HepG2 (cell line): Measurements from ENCODE around the gene COL4A2.

- RRBS, 2 experiments: no CpG with 5 or more reads among the region's 4 CpGs
CAGE:
- cytosol, long polyA minus RNA: no peak
- cytosol, long polyA plus RNA: no peak
- long polyA plus RNA: no peak
- nucleus, long polyA minus RNA: no peak
- nucleus, long polyA plus RNA: no peak
These were observed 13.5 kb downstream of the COL4A1 start for GRCh38 chr13:110293452-110293913.

GRCh38 chr13:110303964-110304994 lies 2.7 kb downstream of the COL4A1 start:
- RRBS, 2 experiments: no CpG with 5 or more reads among the region's 8 CpGs
CAGE:
- cytosol, long polyA minus RNA: no peak
- cytosol, long polyA plus RNA: no peak
- long polyA plus RNA: no peak
- nucleus, long polyA minus RNA: no peak
- nucleus, long polyA plus RNA: no peak

GRCh38 chr13:110307220-110308061 lies at the start of gene COL4A2:
Gene COL4A2, plus strand, starts transcription at chr13:110307284.
- RRBS, 2 experiments: 44 to 50% methylated on average over 36 to 43 of the region's 93 CpGs
CAGE:
- cytosol, long polyA minus RNA: no peak
- cytosol, long polyA plus RNA: no peak
- long polyA plus RNA: no peak
- nucleus, long polyA minus RNA: no peak
- nucleus, long polyA plus RNA: no peak

- RRBS, 2 experiments: no CpG with 5 or more reads among the region's 20 CpGs
CAGE:
- cytosol, long polyA minus RNA: no peak
- cytosol, long polyA plus RNA: no peak
- long polyA plus RNA: no peak
- nucleus, long polyA minus RNA: no peak
- nucleus, long polyA plus RNA: no peak
These were observed 64.7 kb downstream of the COL4A2 start for GRCh38 chr13:110371504-110372505.

GRCh38 chr13:110392168-110392821 lies 85.2 kb downstream of the COL4A2 start:
- RRBS, 2 experiments: no CpG with 5 or more reads among the region's 10 CpGs
CAGE:
- cytosol, long polyA minus RNA: no peak
- cytosol, long polyA plus RNA: no peak
- long polyA plus RNA: no peak
- nucleus, long polyA minus RNA: no peak
- nucleus, long polyA plus RNA: no peak

DNA sequence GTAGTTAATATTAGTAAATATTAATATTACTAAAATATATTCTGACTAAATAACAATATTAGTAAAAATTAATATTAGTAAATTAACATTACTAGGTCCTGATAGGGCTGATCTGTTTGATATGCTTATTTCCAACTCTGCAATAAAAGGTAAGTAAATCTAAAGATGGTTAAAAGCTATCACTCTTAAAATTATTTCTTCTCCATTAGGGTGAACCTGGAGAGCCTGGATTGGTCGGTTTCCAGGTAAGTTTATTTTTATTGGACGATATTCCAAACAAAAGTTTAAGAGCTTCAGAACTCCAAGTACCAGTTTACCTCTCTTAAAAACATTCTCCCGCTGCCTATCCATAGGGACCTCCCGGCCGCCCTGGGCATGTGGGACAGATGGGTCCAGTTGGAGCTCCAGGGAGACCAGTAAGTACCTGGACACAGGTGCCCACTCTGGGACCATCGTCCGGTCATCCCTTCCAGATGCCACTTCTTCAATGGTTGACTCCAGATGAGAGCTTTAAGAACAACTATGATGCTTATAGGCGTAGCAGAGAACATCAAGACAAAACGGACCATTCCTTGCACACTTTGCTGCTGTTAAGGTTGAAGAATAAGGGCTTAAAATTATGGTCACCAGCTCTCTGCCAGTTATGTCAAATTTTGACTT lies 123.2 kb downstream of the COL4A2 start:
- RRBS, 2 experiments: 21 to 23% methylated on average over 4 of the region's 9 CpGs
CAGE:
- cytosol, long polyA minus RNA: no peak
- cytosol, long polyA plus RNA: no peak
- long polyA plus RNA: no peak
- nucleus, long polyA minus RNA: no peak
- nucleus, long polyA plus RNA: no peak

- RRBS, 2 experiments: no CpG with 5 or more reads among the region's 8 CpGs
CAGE:
- cytosol, long polyA minus RNA: no peak
- cytosol, long polyA plus RNA: no peak
- long polyA plus RNA: no peak
- nucleus, long polyA minus RNA: no peak
- nucleus, long polyA plus RNA: no peak
These were observed 114.5 kb downstream of the RAB20 start for GRCh38 chr13:110447003-110447401.

GRCh38 chr13:110449406-110449954 lies 112.0 kb downstream of the RAB20 start:
- RRBS, 2 experiments: 16 to 23% methylated on average over 4 of the region's 16 CpGs
CAGE:
- cytosol, long polyA minus RNA: no peak
- cytosol, long polyA plus RNA: no peak
- long polyA plus RNA: no peak
- nucleus, long polyA minus RNA: no peak
- nucleus, long polyA plus RNA: no peak

- RRBS, 2 experiments: no CpG with 5 or more reads among the region's 7 CpGs
CAGE:
- cytosol, long polyA minus RNA: no peak
- cytosol, long polyA plus RNA: no peak
- long polyA plus RNA: no peak
- nucleus, long polyA minus RNA: no peak
- nucleus, long polyA plus RNA: no peak
These were observed 93.6 kb downstream of the RAB20 start for GRCh38 chr13:110467980-110468316.

GRCh38 chr13:110477976-110478372 lies 83.5 kb downstream of the RAB20 start:
- RRBS, 2 experiments: no CpG with 5 or more reads among the region's 4 CpGs
CAGE:
- cytosol, long polyA minus RNA: no peak
- cytosol, long polyA plus RNA: no peak
- long polyA plus RNA: no peak
- nucleus, long polyA minus RNA: no peak
- nucleus, long polyA plus RNA: no peak

GRCh38 chr13:110483455-110483953 lies 78.0 kb downstream of the RAB20 start:
- RRBS, 2 experiments: no CpG with 5 or more reads among the region's 13 CpGs
CAGE:
- cytosol, long polyA minus RNA: no peak
- cytosol, long polyA plus RNA: no peak
- long polyA plus RNA: no peak
- nucleus, long polyA minus RNA: no peak
- nucleus, long polyA plus RNA: no peak

DNA sequence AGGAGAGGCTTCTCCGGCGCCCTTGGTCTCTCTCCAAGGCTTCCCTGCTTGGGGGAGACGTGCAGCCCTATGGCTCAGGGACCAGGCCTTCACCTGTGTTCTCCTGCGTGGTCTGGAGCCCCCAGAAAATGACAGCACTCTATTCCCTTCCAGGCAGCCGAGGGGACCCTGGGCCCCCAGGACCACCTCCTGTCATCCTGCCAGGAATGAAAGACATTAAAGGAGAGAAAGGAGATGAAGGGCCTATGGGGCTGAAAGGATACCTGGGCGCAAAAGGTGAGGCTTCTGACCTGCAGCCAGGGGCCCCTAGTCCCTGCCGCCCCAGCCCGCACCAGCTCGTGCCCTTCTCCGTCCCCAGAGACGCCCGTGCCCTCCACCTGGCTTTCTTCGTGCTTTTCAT lies 76.8 kb downstream of the RAB20 start:
- RRBS, 2 experiments: no CpG with 5 or more reads among the region's 13 CpGs
CAGE:
- cytosol, long polyA minus RNA: no peak
- cytosol, long polyA plus RNA: no peak
- long polyA plus RNA: no peak
- nucleus, long polyA minus RNA: no peak
- nucleus, long polyA plus RNA: no peak

DNA sequence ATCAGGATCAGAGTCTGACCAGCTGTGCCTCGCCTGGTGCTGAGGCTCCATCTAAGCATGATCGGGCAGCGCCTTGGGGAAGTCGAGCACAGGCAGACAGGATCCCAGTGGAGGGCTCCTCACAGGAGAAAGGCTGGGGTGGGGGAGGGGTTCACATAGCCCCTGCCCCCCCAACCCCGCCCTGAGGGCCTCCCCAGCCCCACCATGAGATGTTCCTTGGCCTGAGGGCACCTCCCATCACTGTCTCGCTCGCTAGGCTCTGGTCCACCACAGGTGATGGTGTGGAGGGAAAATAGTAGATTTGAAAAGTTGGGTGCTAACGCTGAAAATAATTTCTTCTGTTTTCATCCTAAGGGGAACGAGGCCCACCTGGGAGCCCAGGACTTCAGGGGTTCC lies 60.2 kb downstream of the RAB20 start:
- RRBS, 2 experiments: no CpG with 5 or more reads among the region's 9 CpGs
CAGE:
- cytosol, long polyA minus RNA: no peak
- cytosol, long polyA plus RNA: no peak
- long polyA plus RNA: no peak
- nucleus, long polyA minus RNA: no peak
- nucleus, long polyA plus RNA: no peak

GRCh38 chr13:110559064-110559945 lies 2.2 kb downstream of the RAB20 start:
- RRBS, 2 experiments: no CpG with 5 or more reads among the region's 19 CpGs
CAGE:
- cytosol, long polyA minus RNA: no peak
- cytosol, long polyA plus RNA: no peak
- long polyA plus RNA: no peak
- nucleus, long polyA minus RNA: no peak
- nucleus, long polyA plus RNA: no peak

GRCh38 chr13:110560544-110560960 lies 970 bp downstream of the RAB20 start:
- RRBS, 2 experiments: 4 to 6% methylated on average over 3 of the region's 4 CpGs
CAGE:
- cytosol, long polyA minus RNA: no peak
- cytosol, long polyA plus RNA: no peak
- long polyA plus RNA: no peak
- nucleus, long polyA minus RNA: no peak
- nucleus, long polyA plus RNA: no peak

GRCh38 chr13:110575360-110575919 lies 13.9 kb upstream of the RAB20 start:
- RRBS, 2 experiments: no CpG with 5 or more reads among the region's 11 CpGs
CAGE:
- cytosol, long polyA minus RNA: no peak
- cytosol, long polyA plus RNA: no peak
- long polyA plus RNA: no peak
- nucleus, long polyA minus RNA: no peak
- nucleus, long polyA plus RNA: no peak

GRCh38 chr13:110611161-110611582 lies 4.2 kb upstream of the NAXD start:
- RRBS, 2 experiments: no CpG with 5 or more reads among the region's 10 CpGs
CAGE:
- cytosol, long polyA minus RNA: no peak
- cytosol, long polyA plus RNA: no peak
- long polyA plus RNA: no peak
- nucleus, long polyA minus RNA: no peak
- nucleus, long polyA plus RNA: no peak

DNA sequence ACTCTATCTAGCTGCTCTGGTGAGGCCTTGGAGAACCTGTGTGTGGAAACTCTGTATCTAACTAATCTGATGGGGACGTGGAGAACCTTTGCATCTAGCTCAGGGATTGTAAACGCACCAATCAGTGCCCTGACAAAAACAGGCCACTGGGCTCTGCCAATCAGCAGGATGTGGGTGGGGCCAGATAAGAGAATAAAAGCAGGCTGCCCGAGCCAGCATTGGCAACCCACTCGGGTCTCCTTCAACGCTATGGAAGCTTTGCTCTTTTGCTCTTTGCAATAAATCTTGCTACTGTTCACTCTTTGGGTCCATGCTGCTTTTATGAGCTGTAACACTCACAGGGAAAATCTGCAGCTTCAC lies 93.0 kb downstream of the ANKRD10 start:
- RRBS, 2 experiments: no CpG with 5 or more reads among the region's 5 CpGs
CAGE:
- cytosol, long polyA minus RNA: no peak
- cytosol, long polyA plus RNA: no peak
- long polyA plus RNA: no peak
- nucleus, long polyA minus RNA: no peak
- nucleus, long polyA plus RNA: no peak

- RRBS, 2 experiments: no CpG with 5 or more reads among the region's 12 CpGs
CAGE:
- cytosol, long polyA minus RNA: no peak
- cytosol, long polyA plus RNA: no peak
- long polyA plus RNA: no peak
- nucleus, long polyA minus RNA: no peak
- nucleus, long polyA plus RNA: no peak
These were observed 83.6 kb upstream of the ARHGEF7 start for GRCh38 chr13:111031306-111032179.

- RRBS, 2 experiments: no CpG with 5 or more reads among the region's 10 CpGs
CAGE:
- cytosol, long polyA minus RNA: no peak
- cytosol, long polyA plus RNA: no peak
- long polyA plus RNA: no peak
- nucleus, long polyA minus RNA: no peak
- nucleus, long polyA plus RNA: no peak
These were observed 71.6 kb upstream of the ARHGEF7 start for GRCh38 chr13:111043543-111043846.